A549 (cell line): Measurements from ENCODE around the genes ZNF471 and ZNF71.

DNA sequence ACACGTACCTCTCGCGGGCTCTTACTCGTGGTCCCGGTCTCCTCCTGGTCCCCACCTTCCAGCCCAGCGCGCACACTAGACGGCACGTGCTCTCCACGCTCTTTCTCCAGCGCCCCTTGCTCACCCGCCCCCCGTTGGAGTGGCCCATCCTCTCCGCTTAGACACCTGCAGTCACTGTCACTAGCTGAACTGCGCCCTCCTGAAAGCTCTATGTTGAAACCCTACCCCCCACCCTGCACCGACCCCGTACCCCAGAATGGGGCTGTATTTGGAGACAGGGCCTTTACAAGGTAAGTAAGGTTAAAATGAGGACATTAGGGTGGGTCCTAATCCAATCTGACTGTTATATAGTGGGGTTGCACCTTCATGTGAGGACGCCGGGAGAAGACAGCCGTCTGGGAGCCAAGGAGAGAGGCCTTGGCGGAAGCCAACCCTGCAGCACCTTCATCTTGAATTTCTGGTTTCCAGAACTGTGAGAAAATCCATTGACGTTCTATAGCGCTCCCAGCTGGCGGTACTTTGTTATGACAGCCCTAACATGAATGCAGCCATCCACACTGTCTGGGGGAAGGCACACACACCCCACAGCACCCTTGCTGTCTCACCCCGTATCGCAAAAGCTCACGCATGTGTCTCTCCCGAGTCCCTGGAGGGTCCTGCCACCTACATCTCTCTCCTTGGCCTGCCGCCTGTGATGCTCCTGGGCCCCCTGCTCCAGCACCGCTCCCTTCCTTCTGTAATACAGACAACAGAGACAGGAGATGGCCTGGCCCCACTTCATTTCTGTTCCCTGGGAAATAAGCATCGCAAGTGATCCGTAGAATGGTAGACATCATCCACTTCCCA is 29.3 kb downstream of the EPN1 start:
- PRO-cap: no peak
CAGE:
- cytosol, long polyA plus RNA: no peak
- long polyA plus RNA: no peak
- nucleus, long polyA plus RNA: no peak

DNA sequence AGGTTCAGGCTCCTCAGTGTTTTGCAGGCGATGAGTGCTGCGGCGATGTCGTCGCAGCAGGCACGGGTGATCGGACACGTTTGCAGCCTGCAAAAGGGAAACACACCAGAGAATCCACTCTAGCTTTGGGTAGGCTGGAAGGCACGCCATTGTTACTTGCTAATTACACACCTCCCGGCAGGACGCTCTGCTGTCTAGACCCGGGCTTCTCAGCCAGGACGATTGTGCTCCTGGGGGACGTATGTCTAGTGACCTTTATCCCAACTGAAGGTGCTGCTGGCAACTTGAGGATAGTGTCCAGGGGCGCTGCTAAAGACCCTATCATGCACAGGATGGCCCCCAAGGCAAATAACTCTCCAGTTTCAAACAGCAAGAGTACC is 26.3 kb downstream of the NLRP9 start:
- PRO-cap: no peak
CAGE:
- cytosol, long polyA plus RNA: no peak
- long polyA plus RNA: no peak
- nucleus, long polyA plus RNA: no peak

- PRO-cap: no peak
CAGE:
- cytosol, long polyA plus RNA: no peak
- long polyA plus RNA: no peak
- nucleus, long polyA plus RNA: no peak
Measured at GRCh38 chr19:56083661-56083998, 37.5 kb downstream of the ZNF787 start.

GRCh38 chr19:56083999-56084629 is 37.0 kb downstream of the ZNF787 start:
- PRO-cap: no peak
CAGE:
- cytosol, long polyA plus RNA: no peak
- long polyA plus RNA: no peak
- nucleus, long polyA plus RNA: no peak

DNA sequence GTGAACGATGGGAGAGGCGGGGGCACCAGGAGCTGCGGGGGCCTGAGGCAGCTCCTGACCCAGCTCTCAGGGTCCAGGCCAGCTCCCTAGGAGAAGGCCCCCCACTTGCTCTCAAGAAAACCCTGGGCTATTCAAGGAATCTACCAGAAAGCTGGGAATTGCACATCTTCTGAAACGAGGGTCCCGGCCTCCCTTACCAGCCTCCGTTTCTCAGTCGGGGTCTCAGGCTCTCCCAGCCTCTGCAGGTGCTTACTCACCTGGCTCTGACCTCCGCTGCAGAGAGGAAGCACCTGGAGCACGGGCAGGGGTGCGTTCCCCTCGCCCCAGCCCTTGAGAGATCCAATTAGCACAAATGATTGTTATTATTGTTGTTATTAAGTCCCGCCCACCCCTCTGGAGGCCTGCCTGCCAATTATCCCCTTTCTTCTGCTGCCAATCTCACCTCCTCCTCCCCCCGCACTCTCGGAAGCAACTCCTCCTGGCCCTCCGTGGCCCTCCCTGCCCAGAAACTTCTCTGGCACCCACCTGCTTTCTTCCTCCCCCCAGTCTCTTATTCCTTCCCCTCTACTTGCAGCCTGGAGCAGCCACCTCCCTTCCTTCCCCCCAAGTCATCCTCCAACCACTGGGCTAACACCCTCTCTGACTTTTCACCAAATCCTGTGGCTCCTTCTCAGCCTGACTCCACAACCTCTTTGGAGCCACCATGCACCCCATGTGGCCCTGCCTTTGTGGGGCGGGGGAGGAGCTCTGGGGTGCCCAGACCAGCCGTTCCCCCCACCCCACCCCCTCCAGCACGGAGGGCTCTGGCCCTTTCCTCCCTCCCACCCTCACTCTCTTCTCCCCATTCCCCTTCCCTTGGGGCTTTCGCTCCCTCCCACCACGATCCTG is 8.7 kb downstream of the ZNF787 start:
- PRO-cap: no peak
CAGE:
- cytosol, long polyA plus RNA: no peak
- long polyA plus RNA: no peak
- nucleus, long polyA plus RNA: no peak

- PRO-cap: no peak
CAGE:
- cytosol, long polyA plus RNA: no peak
- long polyA plus RNA: no peak
- nucleus, long polyA plus RNA: no peak
Measured at GRCh38 chr19:56507330-56508308, at the start of gene ZNF471. TSS of gene ZNF471 (plus strand) at chr19:56507855.

DNA sequence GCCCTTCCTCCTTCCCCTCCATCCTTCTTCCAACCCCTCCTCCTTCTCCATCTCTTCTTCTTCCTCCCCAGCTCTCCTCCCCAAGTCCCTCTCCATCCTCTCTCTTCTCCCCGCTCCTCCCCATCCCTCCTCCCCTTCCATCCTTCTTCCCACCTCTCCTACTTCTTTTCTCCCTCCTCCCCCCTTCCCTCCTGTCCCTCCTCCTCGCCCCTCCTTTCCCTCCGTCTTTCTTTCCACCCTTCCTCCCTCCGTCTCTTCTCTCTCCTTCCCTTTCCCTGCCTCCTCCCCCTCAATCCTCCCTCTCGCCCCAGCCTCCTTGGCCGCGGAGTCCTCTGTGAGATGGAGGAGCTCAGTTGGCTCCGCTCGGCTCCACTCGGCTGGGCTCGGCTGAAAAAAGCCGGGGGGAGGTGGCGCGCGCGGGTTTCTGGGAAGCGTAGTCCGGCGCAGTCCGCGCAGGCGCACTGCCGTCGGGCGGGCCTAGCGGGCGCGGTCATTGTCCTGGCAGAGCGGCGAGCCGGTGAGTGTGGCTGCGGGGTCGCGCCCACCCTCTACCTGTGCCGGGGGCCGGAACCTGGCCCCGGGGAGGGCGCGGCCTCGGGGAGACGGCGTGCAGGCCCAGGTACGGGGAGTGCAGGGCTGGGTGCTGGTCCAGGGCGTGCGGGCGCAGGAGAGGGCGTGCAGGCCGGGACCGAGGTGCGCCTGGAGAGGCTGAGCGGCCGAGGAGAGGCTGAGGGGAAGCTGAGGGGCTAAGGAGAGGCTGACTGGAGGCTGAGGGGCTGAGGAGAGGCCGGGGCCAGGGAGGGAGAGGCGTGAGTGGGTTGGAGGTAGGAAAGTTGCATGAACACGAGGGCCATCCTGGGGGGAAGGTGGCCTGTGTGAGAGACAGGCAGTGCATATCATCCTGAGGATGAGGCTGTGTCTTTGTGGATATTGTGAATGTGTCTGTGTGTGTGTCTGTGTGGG is at the start of gene ZNF71:
Gene ZNF71 (plus strand): TSS at position 493 of the 963 bp plus-strand sequence.
- PRO-cap: bidirectional peak, plus-strand start at position 496 of the sequence, minus-strand start at position 336 of the sequence
CAGE:
- cytosol, long polyA plus RNA: start-site peak on the plus strand centred at position 480 of the sequence, 39 bp wide, 233 and 395 reads in 2 replicates
- long polyA plus RNA: no peak
- nucleus, long polyA plus RNA: start-site peak on the plus strand centred at position 480 of the sequence, 38 bp wide, 62 and 444 reads in 2 replicates

DNA sequence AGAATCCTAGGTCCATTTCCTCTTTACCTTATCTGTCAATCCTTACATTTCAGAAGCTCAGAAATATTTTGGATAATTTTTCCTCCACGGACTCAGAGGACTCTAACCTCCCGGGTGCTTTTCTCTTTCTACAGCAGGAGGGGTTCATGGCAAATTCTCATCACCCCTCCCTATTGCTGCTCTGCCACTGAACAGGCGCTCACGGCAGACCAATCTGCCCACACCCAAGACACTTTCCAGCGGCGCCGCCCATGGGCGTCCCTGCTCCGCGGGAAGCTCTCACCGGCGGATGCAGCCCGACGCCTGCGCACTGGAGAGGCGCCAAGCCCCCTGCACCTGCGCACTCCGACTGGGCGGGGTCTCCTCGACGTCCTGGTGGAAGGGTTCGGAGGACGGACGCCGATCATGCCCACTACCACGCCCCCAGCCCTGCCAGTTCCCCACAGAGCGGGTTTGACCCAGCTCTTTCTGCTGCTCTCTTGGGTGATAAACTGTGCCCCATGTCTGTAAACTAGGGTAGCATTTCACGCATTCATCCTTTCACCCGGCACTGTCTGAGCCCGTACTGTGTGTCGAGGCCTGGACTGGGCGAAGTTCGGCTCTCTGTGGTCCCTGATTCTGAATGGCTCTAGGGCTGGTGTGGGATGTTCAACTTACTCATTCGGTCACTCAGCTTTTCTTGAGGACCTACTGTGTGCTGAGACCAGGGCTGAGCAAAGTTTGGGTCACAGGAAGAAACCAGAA is 10.7 kb downstream of the ZNF835 start:
- PRO-cap: no peak
CAGE:
- cytosol, long polyA plus RNA: no peak
- long polyA plus RNA: no peak
- nucleus, long polyA plus RNA: no peak

GRCh38 chr19:56692387-56693030 is 21.0 kb upstream of the ZNF835 start:
- PRO-cap: no peak
CAGE:
- cytosol, long polyA plus RNA: no peak
- long polyA plus RNA: no peak
- nucleus, long polyA plus RNA: no peak

GRCh38 chr19:56942698-56943266 is 102.3 kb upstream of the PEG3 start:
- PRO-cap: no peak
CAGE:
- cytosol, long polyA plus RNA: no peak
- long polyA plus RNA: no peak
- nucleus, long polyA plus RNA: no peak

- PRO-cap: no peak
CAGE:
- cytosol, long polyA plus RNA: no peak
- long polyA plus RNA: no peak
- nucleus, long polyA plus RNA: no peak
Measured at GRCh38 chr19:57056907-57057627, 62.7 kb upstream of the USP29 start.

DNA sequence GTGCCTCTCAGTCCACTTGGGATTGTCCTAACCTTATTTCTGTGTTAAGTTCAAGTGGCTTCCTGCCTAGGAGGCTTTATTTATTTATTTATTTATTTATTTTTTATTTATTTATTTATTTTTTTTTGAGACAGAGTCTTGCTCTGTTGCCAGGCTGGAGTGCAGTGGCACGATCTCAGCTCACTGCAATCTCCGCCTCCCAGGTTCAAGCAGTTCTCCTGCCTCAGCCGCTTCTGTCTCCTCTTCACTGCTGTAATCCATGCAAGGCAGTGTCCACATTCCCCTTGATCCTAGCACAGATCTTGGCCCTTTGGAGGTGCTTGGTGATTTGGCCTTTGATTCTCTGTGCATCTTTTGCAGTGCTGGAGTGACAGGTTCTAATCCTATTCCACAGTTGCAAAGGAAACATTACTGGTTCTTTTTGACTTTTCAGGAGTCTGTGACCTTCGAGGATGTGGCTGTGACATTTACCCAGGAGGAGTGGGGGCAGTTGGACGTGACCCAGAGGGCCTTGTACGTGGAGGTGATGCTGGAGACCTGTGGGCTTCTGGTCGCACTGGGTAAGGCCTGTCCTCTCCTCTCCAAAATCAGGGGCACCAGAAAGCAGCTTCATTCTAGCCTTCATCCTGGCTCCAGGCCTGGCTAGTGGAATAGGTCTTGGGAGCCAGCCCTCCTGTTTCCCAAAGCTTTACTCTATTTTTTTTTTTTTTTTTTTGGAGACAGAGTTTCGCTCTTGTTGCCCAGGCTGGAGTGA is 4.0 kb downstream of the ZNF460 start:
- PRO-cap: no peak
CAGE:
- cytosol, long polyA plus RNA: no peak
- long polyA plus RNA: no peak
- nucleus, long polyA plus RNA: no peak

DNA sequence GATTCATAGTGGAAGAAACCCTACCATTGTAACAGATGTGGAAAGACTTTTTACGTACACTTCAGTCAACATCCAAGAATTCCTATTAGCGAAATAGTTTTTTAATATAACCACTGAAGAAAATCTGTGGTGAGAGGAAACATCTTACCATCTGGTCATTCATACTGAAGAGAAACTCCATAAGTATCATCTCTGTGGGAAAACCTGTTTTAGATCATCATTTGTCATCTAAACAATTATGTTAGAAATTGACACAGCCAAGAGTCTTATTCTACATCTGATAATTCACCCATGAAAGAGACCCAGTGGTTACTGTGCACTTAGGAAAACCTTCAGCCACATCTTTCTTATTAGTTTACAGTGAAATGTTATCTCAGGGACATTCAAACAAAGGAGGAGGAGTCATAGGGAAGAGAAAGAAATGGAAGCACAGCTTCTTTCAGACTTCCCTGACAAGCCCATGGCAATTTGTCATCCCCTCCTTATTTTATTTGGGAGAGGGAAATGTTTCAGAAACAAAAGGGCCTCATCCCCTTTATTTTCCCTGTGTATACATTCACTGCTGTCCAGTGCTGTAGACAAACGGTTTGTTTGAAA is 12.0 kb downstream of the ZNF460 start:
- PRO-cap: no peak
CAGE:
- cytosol, long polyA plus RNA: no peak
- long polyA plus RNA: no peak
- nucleus, long polyA plus RNA: no peak

- PRO-cap: no peak
CAGE:
- cytosol, long polyA plus RNA: no peak
- long polyA plus RNA: no peak
- nucleus, long polyA plus RNA: start-site peak on the plus strand at chr19:57297542-57297725, 23 and 51 reads in 2 replicates
Measured at GRCh38 chr19:57297559-57298154, 17.4 kb downstream of the ZNF460 start.

- PRO-cap: no peak
CAGE:
- cytosol, long polyA plus RNA: no peak
- long polyA plus RNA: no peak
- nucleus, long polyA plus RNA: no peak
Measured at GRCh38 chr19:57307250-57307487, 13.1 kb upstream of the ZNF543 start.

GRCh38 chr19:57368746-57369088 is 5.4 kb downstream of the TRAPPC2B start:
- PRO-cap: no peak
CAGE:
- cytosol, long polyA plus RNA: no peak
- long polyA plus RNA: no peak
- nucleus, long polyA plus RNA: no peak

GRCh38 chr19:57420649-57421449 is 9.9 kb downstream of the ZNF17 start:
- PRO-cap: no peak
CAGE:
- cytosol, long polyA plus RNA: no peak
- long polyA plus RNA: no peak
- nucleus, long polyA plus RNA: no peak

DNA sequence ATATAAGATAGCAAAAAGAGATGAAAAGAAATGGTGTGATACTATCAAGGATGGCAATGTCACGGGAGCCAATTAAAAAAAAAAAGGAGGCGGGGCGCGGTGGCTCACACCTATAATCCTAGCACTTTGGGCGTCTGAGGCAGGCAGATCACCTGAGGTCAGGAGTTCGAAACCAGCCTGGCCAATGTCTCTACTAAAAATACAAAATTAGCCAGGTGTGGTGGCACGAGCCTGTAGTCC is 3.0 kb upstream of the ZNF749 start:
- PRO-cap: no peak
CAGE:
- cytosol, long polyA plus RNA: no peak
- long polyA plus RNA: no peak
- nucleus, long polyA plus RNA: no peak

GRCh38 chr19:57547549-57548077 is 12.1 kb downstream of the ZNF550 start:
- PRO-cap: no peak
CAGE:
- cytosol, long polyA plus RNA: no peak
- long polyA plus RNA: no peak
- nucleus, long polyA plus RNA: no peak

DNA sequence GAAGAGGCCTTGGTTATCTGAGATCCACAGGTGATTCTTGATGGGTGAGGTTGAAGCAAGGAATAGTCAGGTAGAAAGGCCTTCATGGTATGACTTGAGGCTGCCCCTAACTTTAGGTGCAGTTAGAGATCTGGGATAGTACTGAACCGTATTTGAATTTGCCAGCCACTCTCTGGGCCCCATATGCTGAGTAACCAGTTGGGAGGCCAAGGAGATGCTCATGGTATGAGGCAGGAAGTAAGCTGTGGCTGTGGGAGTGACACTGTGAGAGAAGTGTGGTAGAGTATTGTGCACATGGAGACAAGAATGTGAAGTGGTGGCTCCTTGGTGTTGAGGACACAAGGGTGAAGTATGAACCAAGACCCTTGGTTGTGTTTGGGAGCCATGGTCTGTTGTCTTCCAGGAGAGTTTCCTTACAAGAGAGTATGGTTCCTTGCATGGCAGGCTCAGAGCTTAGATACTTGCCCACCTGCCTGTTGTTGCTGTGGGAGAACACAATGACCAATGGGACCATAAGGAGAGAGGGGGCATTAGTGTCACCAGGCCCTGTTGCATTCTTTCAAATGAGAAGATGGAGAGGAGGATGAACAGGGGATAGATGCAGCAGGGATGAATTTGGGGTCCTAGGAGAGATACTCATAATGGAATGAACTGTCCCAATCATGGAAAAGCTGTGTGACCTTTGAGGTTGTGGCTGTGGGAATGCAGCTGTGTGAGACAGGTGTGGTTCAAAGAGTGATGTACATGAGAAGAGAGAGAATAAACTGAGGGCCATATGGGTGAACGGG is 2.5 kb downstream of the ZNF551 start:
- PRO-cap: no peak
CAGE:
- cytosol, long polyA plus RNA: no peak
- long polyA plus RNA: no peak
- nucleus, long polyA plus RNA: no peak